A375 (cell line): ENCODE data around the genes APLP2 and ADAMTS15.

- RAMPAGE, long total RNA: no peak
Observed at GRCh38 chr11:130003482-130004098, 955 bp upstream of the PRDM10 start.

DNA sequence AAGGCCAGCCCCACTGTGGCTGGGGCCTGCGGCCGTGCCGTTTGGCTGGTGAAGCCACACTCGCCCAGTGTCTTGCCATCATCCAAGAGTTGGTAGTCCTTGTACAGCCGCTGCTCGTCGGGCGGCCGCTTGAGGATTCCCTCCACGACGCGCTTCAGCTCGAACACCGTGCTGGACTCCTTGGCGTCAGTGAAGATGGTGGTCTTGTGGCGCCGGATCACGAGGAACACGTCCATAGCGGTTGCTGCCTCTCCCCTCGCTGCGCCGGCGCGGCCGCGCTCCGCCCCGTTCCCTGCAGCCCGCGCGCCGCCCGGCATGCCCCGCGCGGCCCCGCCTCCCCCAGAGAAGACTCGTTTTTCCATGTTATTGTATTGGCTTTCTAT lies 30.3 kb upstream of the PRDM10 start:
- RAMPAGE, long total RNA: no peak

DNA sequence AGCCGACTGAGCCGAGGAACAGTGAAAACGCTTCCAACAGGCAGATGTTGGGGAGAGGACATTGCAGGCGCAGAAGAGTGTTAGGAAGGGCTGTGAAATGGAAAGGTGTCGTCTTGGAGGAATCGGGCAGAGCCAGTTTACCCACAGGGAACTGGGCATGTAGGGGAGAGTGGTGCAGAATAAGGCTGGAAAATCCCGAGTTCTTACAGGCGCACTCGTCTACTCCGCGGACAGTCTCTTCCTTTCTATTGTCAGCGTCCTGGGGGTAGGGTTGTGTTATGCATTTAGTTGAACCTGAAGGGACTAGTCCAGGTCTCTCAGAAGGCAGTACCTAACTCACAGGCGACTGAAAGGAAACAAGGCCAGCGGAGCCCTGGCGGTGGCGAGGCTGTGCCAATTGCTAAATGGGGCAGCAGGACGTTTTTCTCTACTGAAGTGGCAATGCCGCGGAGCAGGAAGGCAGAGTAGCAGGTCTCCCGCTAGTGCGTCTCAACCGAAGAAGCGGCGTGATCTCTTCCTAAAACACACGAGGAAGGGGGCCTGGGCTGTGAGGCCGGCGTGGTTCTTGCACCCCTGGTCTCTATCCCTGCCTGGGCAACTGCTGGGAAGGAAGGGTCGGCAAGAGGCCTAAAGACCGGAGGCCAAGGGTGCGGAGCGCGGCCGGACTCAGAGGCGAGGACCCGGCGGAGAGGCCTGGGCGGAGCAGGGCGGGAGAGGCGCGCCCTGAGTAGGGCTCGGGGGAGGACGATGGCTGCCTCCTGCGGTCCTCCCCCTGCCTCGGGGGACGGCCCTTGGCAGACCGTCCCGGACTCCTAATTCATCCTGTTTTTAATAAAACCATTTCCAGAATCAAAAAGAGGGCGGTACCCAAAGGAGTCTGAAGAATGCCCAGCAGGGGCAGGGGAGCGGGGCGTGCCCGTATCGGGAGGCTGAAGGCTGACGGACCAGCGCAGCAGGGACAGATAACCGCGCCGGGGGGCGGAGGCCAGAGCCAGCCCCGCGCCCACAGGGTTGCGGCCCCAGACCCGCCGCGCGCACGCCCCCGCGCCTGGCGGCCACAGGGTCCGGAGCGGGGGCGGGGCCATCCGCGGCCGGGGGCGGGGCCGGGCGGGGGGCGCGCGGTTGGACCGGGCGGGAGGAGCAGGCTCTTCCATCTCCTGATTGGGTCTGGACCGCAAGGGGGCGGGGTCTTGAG lies 700 bp upstream of the APLP2 start:
- RAMPAGE, long total RNA: no peak

- RAMPAGE, long total RNA: start-site peak on the plus strand at chr11:130069893-130069934, 173 and 25 reads in 2 replicates
Observed at GRCh38 chr11:130069792-130070602, at the start of gene APLP2. TSS of gene APLP2 (plus strand) at chr11:130069894.

- RAMPAGE, long total RNA: no peak
Observed at GRCh38 chr11:130179259-130179847, 19.8 kb downstream of the ST14 start.

- RAMPAGE, long total RNA: no peak
Observed at GRCh38 chr11:130181045-130182319, 21.9 kb downstream of the ST14 start.

DNA sequence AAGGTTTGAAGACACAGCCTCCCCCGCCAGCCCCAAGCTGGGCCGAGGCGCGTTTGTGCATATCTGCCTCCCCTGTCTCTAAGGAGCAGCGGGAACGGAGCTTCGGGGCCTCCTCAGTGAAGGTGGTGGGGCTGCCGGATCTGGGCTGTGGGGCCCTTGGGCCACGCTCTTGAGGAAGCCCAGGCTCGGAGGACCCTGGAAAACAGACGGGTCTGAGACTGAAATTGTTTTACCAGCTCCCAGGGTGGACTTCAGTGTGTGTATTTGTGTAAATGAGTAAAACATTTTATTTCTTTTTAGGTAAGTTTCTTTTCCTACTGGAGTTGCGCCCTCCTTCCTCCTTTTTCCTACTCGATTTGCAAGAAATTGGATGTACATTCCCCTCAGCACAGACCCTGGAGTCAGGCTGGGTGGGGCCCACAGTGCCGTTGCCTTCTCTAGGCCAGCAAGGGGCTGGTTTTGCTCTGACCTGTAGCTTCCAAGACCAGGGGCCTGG lies 50.5 kb downstream of the ST14 start:
- RAMPAGE, long total RNA: no peak

DNA sequence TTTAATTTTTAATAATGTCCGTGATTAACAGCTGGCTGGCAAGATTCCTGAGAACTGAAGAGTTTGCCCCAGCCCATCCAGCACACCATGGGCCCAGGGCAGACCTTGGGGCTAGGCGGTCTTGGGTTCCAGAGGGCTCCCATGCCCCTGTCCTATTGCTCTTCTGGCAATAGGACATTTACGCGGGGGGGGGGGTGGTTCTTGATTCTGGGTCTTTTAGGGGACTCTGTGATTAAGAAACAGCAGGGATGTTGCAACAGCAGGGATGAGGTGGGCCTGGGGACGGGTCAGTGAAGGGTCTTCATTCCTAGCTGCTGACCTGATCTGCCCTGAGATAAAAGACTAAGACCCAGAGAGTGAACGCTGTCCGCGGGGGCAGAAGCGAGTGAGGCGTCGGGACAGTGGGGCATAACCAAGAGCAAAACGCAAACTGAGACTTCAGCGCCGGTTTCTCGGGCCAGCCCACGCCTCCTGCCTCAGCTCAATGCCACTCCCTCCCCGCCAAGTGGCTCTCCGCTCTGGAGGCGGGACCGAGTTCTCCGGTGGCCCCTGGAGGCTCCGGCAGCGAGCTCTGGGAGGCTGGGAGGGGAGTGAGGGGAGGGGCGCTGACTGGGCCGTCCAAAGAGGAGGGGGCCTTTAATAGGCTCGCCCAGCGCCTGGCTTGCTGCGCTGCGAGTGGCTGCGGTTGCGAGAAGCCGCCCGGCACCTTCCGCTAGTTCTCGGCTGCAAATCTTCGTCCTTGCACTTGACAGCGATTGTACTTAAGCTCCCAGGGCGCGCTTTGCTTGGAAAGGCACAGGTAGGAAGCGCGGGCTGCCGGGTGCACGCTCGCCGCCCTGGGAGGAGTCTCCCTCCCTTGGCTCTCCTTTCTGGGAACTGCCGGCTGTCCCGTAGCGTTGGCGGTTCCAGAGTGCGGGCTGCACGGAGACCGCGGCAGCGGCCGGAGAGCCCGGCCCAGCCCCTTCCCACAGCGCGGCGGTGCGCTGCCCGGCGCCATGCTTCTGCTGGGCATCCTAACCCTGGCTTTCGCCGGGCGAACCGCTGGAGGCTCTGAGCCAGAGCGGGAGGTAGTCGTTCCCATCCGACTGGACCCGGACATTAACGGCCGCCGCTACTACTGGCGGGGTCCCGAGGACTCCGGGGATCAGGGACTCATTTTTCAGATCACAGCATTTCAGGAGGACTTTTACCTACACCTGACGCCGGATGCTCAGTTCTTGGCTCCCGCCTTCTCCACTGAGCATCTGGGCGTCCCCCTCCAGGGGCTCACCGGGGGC lies at the start of gene ADAMTS15:
Gene ADAMTS15, plus strand, starts transcription at position 667 of the 1,277 bp plus-strand sequence.
- RAMPAGE, long total RNA: no peak

- RAMPAGE, long total RNA: no peak
Observed at GRCh38 chr11:130528811-130529251, 80.4 kb downstream of the ADAMTS15 start.

GRCh38 chr11:130634808-130635464 lies 186.5 kb downstream of the ADAMTS15 start:
- RAMPAGE, long total RNA: no peak

DNA sequence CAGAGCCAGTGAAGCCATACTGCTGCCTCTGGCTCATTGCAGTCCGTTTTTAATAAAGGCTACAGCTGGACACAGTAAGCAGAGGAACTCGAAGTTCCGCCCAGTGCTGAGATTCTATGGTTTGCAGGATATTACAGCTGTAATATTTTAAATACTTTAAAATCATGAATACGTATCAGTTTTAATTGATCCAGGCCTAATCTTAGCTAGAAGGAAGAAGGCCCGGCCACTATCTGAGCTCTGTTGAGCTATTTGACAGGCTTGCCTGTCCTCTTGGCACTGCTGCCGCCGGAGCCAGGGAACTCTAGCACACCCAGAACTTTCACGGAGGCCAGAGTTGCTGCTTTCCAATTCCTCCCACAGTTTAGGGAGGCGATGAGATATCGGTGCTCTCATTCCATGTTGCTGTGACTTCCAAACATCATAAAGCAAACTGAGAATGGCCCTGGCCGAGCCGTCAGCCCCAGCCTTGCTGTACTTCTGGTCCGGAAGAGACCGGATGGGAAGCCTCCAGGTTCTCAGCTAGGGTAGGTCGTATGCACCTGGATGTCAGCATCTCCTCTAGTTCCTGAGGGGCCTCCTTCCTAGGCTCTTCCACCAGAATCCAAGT lies 200.1 kb downstream of the ADAMTS15 start:
- RAMPAGE, long total RNA: no peak

- RAMPAGE, long total RNA: no peak
Observed at GRCh38 chr11:130866222-130867058, 49.8 kb downstream of the SNX19 start.

DNA sequence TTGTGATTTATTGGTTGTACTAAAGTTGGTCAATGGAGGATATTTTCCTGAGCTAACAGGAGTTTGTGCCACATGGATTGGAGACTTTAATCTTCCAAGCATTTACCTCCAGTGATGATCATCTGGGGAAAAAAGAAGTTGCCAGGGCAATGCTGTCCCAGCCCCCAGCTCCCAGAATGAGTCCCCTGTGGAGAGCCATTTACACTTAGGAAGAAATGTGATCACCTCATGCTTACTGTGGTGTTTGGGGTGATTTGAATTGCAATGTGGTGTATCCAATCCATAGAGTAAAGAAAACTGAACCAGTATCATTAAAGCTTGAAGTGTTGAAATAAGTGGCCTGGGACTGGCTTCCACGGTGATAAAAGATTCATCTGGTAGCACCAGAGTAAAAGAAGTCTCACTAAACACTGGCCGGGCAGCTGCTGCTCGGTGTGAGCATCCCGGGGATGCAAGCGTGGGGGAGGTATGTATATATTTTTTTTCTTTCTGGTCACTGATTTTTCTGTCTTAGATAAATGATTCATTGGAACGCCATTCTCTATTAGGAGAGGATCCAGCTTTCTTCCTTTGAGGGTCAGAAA lies 117.2 kb upstream of the NTM start:
- RAMPAGE, long total RNA: no peak

DNA sequence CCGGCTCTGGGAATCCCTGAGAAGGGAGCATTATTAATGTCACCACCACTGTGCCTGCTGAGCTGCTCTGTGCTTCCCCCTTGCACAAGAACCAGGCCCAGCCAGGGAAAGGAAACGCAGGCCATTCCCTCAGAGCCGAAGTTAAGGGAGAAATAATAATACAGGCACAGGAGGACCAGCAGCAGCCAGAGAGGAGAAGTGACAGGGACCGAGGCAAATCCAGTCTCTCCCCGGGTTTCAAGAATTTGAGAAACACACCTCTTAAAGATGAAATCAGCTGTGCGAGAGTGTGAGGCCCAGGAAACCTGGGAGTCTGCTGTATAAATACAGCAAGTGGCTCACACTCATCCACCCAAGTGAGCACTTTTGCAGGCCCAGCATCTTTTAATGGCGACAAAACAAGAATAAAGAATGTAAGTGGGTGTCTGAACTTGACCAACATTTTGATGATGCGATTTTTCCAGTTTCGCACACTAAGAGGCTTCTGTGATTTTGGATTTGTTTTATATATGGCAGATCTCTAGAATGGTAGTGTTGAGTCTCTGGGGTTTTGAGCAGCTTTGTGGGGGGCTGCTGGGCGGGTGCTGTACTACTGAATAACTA lies 539.3 kb downstream of the NTM start:
- RAMPAGE, long total RNA: no peak

- RAMPAGE, long total RNA: no peak
Observed at GRCh38 chr11:133162590-133162976, 369.7 kb downstream of the OPCML start.

DNA sequence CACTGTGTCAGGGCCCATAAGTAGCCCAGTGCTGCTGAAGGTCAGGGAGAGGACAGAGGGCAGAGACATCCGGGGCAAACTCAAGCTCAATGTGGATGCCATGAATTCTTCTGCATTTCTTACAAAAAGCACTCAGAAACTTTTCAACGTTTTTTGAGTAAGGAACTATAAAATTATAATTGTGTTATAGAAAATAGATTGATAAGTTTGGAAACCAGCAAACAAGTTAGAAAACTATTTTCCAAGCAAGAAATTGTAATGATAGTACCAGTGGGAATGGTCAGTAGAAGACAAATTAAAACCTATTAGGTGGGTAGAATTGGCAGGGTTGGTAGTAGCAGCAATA lies 285.8 kb downstream of the OPCML start:
- RAMPAGE, long total RNA: no peak

GRCh38 chr11:133501987-133502654 lies 30.2 kb downstream of the OPCML start:
- RAMPAGE, long total RNA: no peak

DNA sequence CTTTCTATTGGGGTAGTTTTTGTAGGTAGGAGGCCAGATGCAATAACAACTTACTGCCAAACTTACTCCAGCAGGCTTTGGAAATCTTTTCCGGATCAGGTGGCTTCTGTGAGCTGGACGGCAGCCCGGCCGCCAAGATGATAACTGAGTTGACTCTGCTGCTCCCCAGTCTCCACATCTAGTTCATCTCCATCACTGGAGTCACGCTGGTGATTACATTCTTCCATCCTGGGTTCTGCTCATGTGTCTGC lies 121.2 kb upstream of the OPCML start:
- RAMPAGE, long total RNA: no peak

DNA sequence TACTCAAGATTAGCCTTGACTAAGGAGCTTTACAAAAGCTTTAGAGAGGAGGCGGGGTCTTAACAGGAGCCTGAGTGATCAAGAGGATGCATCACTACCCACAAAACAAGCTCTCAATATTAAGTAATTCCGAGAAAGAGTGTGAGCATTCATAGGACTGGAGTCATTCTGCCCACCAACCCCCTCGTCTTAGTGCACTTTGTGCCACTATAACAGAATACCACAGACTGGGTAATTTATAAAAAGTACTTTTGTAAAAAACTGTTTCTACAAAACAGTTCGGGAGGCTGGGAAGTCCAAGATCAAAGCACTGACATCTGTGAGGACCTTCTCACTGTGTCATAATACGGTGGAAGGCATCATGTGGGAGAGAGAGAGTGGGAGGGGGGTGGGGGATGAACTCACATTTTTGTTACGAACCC lies 102.8 kb downstream of the SPATA19 start:
- RAMPAGE, long total RNA: no peak

GRCh38 chr11:133988966-133989576 lies 32.3 kb upstream of the IGSF9B start:
- RAMPAGE, long total RNA: no peak